SK-N-DZ (cell line): ENCODE results near the gene FBXO15.

GRCh38 chr18:66724379-66725068 is 120.6 kb upstream of the CDH19 start:
RAMPAGE:
- cytosol, long total RNA: no peak
- nucleus, long total RNA: no peak

GRCh38 chr18:67418186-67418546 is 98.4 kb downstream of the DSEL start:
RAMPAGE:
- cytosol, long total RNA: no peak
- nucleus, long total RNA: no peak

GRCh38 chr18:68803334-68803896 is 5.5 kb downstream of the CCDC102B start:
RAMPAGE:
- cytosol, long total RNA: no peak
- nucleus, long total RNA: no peak

DNA sequence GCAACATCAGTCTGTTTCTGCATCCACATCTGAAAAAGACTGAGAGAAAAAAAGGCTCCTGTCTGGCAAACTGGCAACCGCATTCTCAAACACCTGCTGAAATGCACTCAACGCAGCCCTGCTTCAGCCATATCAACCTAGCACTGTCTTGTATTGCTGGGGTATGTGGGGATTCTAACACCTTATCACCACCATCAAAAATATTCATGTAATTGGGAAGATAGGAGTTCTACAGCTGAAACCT is 52.6 kb downstream of the CD226 start:
RAMPAGE:
- cytosol, long total RNA: no peak
- nucleus, long total RNA: no peak

RAMPAGE:
- cytosol, long total RNA: no peak
- nucleus, long total RNA: no peak
These were observed 13.2 kb downstream of the SOCS6 start for GRCh38 chr18:70302099-70302484.

DNA sequence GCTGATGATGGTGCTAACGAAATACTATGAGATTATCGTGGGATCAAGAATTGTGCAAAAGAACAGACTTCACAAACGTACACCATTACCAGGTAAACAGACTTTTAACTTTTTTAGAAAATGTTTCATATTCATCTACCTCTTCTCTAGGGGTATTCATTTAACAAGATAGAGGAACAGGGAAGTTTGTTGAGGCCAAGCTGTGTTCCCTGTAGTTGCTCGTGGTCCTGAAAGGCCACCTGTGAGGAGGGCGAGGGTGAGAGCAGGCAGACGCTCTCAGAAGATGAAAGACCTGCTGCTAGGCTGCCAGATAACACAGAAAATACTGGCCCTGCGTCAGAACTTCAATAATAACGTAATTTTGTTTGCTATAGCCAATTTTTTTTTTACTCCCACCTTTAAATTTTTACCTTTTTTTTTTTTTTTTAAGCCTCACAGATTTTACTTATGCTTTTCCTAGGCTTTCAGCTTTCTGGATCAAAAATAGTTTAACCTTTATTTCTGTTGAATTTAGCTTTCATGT is 42.1 kb downstream of the SOCS6 start:
RAMPAGE:
- cytosol, long total RNA: no peak
- nucleus, long total RNA: no peak

DNA sequence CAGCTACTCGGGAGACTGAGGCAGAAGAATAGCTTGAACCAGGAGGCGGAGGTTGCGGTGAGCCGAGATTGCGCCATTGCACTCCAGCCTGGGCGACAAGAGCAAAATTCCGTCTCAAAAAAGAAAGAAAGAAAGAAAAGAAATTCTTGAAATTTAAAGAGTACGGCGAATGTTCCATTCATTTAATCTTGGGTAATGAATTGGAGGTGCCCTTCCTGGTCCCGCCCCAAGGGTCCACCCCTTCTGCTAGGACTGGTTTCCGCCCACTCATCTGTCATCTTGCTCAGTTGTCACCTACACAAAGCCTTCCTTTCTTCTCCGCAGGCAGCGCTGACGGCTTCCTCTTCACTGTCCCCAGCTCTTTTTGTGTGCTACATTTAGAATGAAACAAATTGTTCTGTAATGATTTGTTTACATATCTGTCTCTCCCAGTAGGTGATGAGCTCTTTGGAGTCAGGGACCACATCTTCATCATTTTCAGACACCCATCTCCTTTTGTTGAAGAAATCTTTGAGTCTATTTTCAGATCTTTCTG is 92.6 kb downstream of the SOCS6 start:
RAMPAGE:
- cytosol, long total RNA: no peak
- nucleus, long total RNA: no peak

DNA sequence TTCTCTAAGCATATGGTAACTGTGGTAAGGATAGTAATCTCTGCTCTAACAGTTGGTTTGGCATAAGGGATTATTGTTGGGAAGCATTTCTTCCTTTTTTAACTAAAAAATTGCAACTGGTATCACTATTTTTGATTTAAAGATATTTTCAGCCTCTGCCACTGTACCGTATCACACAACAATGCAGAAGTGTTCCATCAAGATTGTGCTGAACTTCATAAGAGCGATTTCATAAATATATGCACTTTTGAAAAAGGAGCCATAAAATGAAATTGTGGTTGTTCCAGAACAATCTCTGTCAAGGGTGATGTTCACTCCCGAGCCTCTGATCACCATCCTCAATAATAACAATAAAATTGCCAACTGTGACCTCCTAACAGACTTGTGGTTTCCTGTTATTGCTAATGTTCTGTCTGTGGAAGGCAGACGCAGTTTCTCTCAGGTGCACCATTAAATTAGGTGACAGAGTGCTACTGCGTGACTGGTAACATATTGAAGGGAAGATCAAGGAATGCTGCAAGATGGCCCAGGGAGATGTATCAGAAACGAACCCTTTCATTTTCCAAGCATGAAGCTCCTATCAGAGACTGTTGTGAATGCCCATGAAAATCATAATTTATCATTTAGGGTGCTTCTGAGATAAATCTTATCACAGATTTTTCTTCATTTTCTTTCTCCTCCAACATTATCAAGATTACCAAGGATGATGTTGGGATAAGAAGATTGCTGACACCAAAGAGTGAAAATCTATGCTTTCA is 383.8 kb downstream of the SOCS6 start:
RAMPAGE:
- cytosol, long total RNA: no peak
- nucleus, long total RNA: no peak

RAMPAGE:
- cytosol, long total RNA: no peak
- nucleus, long total RNA: no peak
These were observed 965.4 kb downstream of the CBLN2 start for GRCh38 chr18:71578758-71579083.

DNA sequence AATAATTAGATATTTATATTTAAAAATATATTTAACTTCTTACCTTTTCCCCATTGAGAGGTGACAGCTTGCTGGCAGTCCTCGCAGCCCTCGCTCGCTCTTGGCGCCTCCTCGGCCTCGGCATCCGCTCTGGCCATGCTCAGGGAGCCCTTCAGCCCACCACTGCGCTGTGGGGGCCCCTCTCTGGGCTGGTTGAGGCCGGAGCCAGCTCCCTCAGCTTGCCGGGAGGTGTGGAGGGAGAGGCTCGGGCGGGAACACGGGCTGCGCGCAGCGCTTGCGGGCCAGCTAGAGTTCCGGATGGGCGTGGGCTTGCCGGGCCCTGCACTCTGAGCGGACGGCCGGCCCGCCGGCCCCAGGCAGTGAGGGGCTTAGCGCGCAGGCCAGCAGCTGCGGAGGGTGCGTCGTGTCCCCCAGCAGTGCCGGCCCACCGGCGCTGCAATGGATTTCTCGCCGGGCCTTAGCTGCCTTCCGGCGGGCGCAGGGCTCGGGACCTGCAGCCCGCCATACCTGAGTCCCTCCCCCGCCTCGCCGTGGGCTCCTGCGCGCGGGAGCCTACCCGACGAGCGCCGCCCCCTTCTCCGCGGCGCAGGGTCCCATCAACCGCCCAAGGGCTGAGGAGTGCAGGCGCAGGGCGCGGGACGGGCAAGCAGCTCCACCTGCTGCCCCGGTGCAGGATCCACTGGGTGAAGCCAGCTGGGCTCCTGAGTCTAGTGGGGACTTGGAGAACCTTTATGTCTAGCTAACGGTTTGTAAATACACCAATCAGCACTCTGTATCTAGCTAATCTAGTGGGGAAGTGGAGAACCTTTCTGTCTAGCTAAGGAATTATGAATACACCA is 335.0 kb downstream of the CBLN2 start:
RAMPAGE:
- cytosol, long total RNA: no peak
- nucleus, long total RNA: no peak

DNA sequence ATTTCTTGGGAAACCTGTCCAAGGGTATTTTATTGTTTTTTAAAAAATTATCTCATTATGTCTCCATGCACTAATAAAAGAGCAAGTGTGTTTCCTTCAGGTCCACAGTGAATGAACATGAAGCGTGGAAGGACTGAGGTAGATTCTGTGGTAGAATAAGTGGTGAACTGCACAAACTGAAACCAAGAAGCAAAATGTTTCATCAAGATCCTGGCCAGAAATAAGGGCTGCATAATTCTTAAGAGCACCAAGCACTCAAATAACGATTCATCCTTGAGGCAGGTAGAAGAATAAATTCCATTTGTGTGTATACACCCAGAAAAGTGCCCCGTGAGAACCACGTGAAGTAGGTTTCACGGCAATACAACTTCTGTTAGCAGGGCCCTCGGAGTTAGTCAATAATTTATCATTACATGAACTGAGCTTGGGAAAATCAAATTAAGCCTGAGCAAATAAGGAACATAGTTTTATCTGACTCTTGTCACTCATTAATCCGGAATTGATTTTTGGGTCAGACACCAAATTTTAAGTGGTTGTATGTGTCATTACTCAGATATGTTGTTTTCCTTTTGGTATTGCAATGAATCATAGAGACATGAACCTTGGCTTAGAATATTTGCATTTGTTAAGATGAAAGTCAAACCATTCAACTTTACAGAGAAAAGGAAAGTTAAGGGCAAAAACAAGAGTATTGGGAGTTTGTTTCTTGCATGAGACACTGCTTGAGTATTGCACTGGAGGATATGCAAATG is 472.5 kb upstream of the NETO1 start:
RAMPAGE:
- cytosol, long total RNA: no peak
- nucleus, long total RNA: no peak

RAMPAGE:
- cytosol, long total RNA: no peak
- nucleus, long total RNA: no peak
These were observed at the start of gene FBXO15 for GRCh38 chr18:74147129-74148190. Gene FBXO15 (minus strand): TSS chr18:74147834.

RAMPAGE:
- cytosol, long total RNA: no peak
- nucleus, long total RNA: no peak
These were observed 55.5 kb downstream of the TIMM21 start for GRCh38 chr18:74203775-74204317.

RAMPAGE:
- cytosol, long total RNA: no peak
- nucleus, long total RNA: no peak
These were observed 6.0 kb downstream of the CYB5A start for GRCh38 chr18:74285532-74286309.

DNA sequence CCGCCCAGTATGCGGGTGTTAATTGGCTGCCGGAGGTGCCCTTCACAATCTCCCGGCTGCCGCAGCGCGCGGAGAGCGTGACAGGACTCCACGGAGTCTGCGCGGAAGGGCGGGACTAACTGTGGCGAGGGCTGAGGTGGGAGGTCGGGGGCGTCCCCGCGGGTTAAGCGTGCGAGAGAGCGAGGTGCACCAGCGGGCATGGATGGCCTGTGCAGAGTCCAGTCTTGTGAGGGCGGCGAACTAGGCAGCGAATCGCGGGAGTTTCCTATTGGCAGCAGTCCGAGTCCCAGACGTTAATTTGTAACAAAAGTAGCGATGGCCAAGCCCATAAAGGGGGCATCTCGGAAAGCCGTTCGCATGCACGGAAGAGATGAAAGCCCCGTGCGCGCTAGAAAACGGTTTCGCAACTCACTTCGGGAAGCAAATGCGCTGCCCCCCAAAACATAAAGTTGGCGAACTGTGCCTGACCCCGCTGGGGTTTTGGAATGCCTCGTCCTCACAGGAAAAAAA is 399 bp upstream of the CYB5A start:
RAMPAGE:
- cytosol, long total RNA: no peak
- nucleus, long total RNA: no peak

DNA sequence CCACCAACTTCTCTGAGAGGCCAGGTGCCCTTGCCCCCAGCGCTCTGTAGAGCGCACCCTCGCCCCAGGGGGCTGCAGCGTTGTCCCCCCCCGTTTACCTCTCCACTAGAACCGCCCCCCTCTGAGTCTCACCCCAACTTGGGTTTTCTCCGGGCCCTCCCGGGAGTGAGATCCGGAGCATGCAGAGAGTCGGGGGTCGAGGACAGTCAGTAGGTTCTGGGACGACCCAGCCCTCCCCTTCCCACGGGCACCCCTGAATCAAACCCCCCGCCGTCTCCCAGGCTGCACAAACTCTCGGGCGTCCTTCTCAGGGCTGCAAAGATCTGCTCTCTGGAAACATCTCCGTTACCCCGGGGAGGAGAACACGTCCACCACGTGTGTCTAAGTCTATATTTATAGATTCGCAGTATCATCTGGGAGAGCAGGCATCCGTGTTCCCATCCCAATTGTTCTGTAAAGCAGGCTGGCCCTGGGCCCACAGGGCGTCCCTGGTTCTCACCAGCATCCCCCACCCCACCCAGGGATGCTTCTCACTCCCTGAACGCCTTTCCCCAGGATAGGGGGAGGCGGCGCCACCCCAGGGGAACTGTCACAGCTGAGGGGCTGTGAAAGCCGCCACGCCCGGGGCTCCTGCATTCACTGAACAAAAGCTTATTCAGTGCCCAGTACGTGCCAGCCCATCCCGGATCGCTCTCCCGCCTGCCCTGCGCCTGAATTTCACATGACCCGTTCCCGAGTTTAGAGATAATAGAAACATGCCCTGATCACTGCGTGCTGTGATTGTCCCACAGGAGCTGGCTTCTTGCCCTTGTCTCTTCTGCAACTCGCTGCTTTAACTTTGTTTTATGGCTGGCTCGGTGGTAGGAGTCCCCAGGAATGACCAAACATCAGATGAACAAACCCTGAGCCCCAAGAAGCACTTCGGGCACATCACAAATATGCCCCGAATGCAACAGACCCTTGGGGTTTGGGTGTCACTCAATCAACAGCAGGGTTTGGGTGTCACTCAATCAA is 840 bp upstream of the DIPK1C start:
RAMPAGE:
- cytosol, long total RNA: no peak
- nucleus, long total RNA: no peak

RAMPAGE:
- cytosol, long total RNA: no peak
- nucleus, long total RNA: no peak
These were observed 34.1 kb downstream of the ZNF407 start for GRCh38 chr18:74631438-74632482.

GRCh38 chr18:75214639-75215407 is 4.2 kb downstream of the TSHZ1 start:
RAMPAGE:
- cytosol, long total RNA: no peak
- nucleus, long total RNA: no peak

DNA sequence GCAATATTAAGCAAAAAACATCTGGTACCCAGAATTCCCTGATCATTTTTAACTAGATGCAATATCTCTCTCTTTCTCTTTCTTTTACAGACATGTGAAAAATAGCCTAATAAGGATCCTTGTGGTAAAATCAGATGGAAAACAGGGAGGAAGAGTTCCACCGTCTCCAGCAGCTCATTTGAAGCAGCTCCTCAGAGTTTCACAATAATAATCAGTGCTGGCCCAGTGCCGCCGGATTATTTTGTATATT is 227.5 kb upstream of the SMIM21 start:
RAMPAGE:
- cytosol, long total RNA: no peak
- nucleus, long total RNA: no peak

GRCh38 chr18:76361139-76362464 is 133.4 kb downstream of the ZNF516 start:
RAMPAGE:
- cytosol, long total RNA: no peak
- nucleus, long total RNA: no peak